Kidney epithelial cell (primary cell): ENCODE data around the genes KIAA1586 and LGSN.

DNA sequence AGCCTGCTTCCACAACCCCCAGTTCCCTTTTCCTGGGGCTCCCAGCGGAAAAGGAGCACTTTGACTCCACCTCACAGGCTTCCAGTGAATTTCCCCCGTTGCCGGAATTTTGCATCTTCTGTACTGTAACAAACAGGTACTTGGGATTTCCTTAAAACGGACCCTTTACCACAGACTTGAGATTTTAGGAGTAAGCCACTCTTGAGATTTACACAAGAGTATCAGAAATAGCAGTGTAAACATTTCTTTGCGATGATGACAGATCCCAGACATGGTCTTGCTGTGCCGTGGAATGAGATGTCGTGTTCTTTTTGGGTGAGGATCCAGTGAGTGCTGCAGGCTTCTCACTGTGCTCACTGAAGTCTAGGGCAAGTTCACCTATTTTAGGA, 8.2 kb downstream of the LRRC1 start:
- RAMPAGE, long total RNA, result no peak
- RRBS, result no CpG with 5 or more reads among the region's 7 CpGs

GRCh38 chr6:53829580-53830100, 34.8 kb downstream of the LRRC1 start:
- RAMPAGE, long total RNA, result no peak
- RRBS, result no CpG with 5 or more reads among the region's 4 CpGs

DNA sequence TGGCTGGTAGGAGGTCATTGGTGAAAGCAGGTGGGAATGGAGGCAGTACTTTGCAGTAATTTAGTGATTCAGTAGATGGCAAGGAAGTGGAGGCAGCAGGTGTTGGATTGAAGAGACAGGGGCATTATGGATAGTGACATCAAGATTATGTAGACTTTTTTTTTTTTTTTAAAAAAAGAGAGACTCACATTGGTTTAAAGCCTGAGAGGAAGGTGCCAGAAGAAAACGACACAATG, 1.2 kb upstream of the TINAG start:
- RAMPAGE, long total RNA, result no peak
- RRBS, result no CpG with 5 or more reads among the region's 1 CpG

DNA sequence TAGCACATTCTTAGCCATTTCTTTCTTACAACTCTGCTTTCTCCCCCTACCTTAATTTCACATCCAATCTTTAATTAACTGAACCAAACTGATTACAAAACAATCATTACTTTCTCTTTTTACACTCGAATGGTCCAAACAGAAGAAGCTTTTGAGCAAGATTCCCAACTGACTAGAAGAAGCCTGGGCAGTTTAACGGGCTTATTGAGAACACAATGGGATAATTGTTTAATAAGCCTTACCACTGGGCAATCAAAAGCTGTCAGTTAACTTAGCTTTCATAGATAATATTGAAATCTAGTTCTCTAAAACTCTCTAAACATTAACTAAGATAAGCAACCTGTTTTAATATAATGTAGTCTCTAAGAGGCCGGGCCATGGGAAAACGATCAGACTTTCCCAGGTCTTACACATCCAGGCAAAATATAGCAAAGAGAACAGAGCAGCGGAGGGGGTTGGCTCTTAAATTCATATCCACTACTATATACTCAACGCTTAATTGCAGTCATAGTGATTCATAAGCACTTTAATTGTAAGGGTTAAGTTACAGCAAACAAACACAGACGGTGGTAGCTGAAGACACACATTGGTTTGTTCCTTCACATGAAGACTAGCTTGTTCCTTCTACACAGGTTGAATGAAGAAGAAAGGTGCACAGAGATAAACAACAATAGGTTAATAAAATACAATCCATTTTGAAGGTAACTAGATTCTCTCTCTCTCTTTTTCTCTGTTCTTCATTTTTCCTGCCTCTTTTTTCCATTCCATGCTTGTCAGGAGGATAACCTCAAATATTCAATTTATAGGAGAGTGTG, 128.0 kb upstream of the FAM83B start:
- RAMPAGE, long total RNA, result no peak
- RRBS, result no CpG with 5 or more reads among the region's 7 CpGs

DNA sequence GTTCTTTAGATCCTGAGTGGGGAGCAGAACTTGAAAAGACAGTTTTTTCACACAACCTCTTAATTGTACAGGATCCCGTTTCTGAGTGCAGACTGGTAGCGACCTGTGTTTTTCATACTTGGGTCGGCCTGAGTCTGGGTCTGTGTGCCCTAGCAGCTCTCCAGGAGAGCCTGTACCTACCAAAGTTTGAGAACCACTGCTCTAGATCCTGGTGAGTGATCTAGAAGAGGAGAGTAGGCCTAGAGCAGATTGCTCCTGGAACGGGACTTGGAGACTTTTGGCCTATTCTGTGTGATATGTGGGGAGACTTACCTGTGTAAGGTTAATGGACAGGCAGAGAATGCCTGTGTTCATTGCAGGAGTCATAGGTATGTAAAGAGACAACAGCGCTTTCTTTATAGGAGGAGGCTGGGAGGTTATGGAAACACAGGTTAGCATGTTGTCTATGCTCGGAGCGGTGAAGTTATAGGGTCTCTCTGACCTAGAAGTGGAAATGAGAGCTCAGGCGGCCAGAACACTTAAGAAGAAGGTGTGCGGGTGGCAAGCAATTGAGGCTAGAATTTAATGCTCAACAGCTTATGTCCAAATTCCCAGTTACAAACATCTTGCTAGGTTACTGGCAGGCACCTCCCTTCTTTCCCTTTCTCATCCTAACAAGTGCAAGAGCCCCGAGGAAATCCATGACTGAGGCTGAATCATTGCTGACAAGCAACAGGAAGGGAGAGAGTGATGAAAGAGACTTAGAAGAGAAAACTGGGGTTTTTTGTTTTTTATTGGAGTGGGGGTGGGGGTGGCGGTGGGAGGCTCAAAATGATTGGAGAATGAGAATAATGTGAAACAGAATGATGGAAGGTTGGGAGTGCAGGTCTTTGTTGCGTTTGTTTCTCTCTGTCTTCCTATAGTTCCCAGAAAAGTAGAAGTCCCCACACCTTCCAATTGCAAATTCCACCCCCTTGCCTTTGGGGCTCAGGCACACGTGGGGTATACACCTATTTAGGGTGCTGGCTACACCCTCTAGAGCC, 1.1 kb downstream of the FAM83B start:
- RAMPAGE, long total RNA, result no peak
- RRBS, result no CpG with 5 or more reads among the region's 13 CpGs

GRCh38 chr6:55277354-55277817, 49.9 kb upstream of the GFRAL start:
- RAMPAGE, long total RNA, result no peak
- RRBS, result 46% methylated on average over 5 of the region's 9 CpGs

DNA sequence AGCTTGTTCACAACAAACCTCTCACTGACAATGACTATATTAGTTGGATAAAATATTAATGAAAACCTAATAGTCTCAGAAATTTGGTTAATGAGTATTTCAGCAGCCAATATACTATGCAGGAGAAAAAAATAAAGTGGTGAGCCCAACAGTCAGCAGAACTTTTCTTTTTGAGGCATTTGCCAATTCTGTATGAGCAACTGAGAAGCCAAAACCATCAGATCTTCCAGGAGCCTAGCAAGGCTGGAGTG, 6.3 kb downstream of the HMGCLL1 start:
- RAMPAGE, long total RNA, result no peak

GRCh38 chr6:56492697-56493330, 245.4 kb upstream of the COL21A1 start:
- RAMPAGE, long total RNA, result no peak
- RRBS, result no CpG with 5 or more reads among the region's 6 CpGs

- RAMPAGE, long total RNA, result no peak
- RRBS, result no CpG with 5 or more reads among the region's 4 CpGs
Measured at GRCh38 chr6:56506307-56506815, 259.0 kb upstream of the COL21A1 start.

DNA sequence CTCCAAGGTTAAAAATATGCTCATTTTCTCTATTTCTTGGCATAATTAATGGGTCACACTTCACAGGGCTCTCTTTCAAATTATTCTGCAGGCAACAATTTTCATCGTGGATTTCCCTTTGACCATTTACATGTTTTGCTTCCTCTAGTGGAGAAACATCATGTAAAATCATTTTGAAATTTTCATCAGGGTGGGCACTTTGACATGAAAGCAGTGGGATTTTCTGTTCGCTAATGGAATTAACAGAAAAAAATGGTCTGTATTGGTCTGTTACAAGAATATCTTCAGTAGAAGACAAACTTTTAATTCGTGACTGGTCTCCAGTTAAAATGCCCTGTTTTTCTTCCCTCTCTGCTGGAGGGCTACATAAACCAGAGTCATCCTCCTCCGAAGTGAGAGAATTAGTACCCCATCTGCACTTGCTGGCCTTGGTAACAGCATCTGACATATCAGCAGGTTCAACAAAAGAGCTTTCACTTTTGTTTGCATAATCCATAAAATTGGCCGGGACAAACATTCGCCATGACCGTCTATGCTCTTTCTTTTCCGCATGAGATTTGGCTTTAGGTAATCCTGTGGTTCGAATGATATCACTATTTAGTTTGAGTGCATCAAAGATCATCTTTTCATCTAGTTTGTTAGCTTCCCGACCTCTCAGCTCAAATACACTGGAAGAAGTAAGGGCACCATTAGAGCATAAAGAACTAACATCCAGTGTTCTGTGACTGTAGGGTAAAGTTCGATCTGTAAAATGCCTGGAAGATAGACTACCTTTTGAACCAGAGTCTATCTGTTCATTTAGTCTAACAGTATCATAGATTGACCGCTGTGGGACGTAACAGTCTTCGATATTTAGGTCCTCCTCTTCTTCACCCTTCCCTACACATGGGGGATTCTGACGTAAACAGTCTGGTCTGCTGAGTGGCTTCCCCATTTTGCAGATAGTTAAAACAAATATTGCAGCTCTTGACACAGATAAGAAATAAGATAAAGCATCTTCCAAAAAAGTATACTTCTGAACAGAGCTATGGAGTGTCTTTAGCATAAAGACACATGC, 293.6 kb upstream of the COL21A1 start:
- RAMPAGE, long total RNA, result no peak
- RRBS, result no CpG with 5 or more reads among the region's 15 CpGs

GRCh38 chr6:56542281-56543133, 295.1 kb upstream of the COL21A1 start:
- RAMPAGE, long total RNA, result no peak
- RRBS, result 1% methylated on average over 21 of the region's 45 CpGs

DNA sequence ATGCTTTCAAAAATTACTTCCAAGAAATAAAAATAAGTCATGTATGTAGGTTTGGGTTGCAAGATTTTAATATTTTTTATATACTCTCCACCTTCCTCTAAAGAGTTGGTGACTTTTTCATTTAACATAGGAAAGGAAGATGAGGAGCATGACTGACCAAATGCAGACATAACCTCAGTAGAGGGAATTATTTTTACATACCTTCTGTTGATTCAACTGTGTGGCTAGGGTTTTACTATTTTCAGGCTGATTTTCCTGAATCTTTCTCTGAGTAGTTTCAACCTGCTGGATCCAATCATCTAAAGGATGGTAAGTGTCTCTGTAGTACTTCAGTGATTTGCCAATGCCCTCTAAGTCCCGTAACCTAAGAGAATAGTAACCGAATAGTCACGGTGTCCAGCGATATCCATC, 326.8 kb downstream of the DST start:
- RAMPAGE, long total RNA, result no peak
- RRBS, result no CpG with 5 or more reads among the region's 4 CpGs

- RAMPAGE, long total RNA, result no peak
- RRBS, result no CpG with 5 or more reads among the region's 9 CpGs
Measured at GRCh38 chr6:56642170-56643075, 312.2 kb downstream of the DST start.

GRCh38 chr6:57046103-57046883, at the start of gene KIAA1586:
TSS of gene KIAA1586 (plus strand) at chr6:57046693.
- RAMPAGE, long total RNA, result start-site peak on the plus strand at chr6:57046666-57046750, 262 and 249 reads in 2 replicates
- RRBS, result under 1% methylated on average over 5 of the region's 52 CpGs

- RAMPAGE, long total RNA, result no peak
- RRBS, result no CpG with 5 or more reads among the region's 5 CpGs
Measured at GRCh38 chr6:57173929-57174678, 2.0 kb downstream of the BAG2 start.

DNA sequence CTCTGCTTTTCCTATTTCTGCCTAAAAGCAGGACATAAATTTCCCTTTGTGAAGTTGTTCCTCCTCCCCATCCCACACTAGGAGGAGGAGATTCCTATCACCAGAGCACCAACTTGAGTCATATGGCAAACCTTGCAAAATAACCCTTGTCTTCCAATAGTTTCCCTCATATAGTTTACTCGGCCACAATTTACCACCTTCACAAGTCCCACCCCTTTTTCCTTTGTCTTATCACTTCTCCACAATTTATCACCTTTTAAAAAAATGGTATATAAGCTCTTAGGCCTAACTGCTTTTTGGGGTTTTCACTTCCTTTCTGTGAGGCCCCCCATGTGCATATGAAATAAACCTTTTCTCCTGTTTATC, 2.8 kb upstream of the RAB23 start:
- RAMPAGE, long total RNA, result no peak
- RRBS, result no CpG with 5 or more reads among the region's 1 CpG

GRCh38 chr6:57262189-57263104, 40.3 kb upstream of the RAB23 start:
- RAMPAGE, long total RNA, result no peak
- RRBS, result no CpG with 5 or more reads among the region's 9 CpGs

- RAMPAGE, long total RNA, result no peak
- RRBS, result no CpG with 5 or more reads among the region's 38 CpGs
Measured at GRCh38 chr6:57316330-57317276, 827 bp upstream of the PRIM2 start.

DNA sequence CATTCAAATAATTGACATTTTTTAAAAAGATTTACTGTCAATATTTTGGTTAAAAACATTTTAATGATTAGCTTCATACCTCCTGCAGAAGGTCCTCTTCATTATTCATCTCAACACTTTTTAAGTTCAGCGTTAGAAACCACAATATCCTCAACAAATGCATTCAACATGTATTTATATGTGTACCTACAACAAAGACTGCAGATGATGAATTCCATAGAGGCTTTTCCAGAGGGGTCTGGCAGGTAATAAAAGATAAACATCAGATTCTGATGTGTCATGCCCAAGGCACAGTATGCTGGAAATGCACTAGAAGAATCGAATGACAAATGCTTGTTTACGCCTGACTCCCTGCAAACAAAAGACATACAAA, at the start of gene LGSN:
Gene LGSN, minus strand, starts transcription at position 149 of the 373 bp plus-strand sequence.
- RAMPAGE, long total RNA, result no peak
- RRBS, result no CpG with 5 or more reads among the region's 3 CpGs

DNA sequence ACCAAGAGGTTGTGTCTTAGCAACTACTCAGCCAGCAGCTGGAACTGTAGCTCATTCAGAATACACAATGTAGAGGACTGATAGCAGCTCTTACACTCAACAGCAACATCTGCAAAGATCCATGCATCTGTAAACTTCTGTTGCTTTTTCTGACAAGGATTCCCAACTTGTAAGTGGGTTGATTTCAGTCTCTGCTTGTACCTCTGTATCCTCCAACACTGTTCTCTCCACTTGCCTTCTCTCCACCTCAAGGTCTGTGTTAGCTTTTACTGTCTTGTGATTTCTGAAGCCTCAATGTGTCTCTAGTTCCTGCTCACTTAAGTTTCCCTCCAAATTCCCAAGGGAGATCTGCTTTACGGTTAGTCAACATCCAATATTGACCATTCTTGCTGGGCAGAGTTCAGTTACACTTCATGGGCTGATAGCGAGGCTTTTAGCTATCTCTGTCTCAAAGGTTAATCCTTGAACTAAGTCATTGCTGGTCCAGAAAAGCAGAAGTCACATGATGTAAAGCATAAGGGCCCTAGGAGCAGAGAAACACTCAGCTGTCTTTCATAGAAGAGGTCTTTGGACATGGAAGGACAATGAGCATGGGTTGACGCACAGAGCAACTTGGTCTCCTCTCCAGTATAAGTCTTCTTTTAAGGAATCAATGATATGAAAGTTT, 71.7 kb upstream of the LGSN start:
- RAMPAGE, long total RNA, result no peak
- RRBS, result no CpG with 5 or more reads among the region's 3 CpGs